Pericardium (tissue), 1 donor: ENCODE data around the genes EXOC3 and ZDHHC11.

DNA sequence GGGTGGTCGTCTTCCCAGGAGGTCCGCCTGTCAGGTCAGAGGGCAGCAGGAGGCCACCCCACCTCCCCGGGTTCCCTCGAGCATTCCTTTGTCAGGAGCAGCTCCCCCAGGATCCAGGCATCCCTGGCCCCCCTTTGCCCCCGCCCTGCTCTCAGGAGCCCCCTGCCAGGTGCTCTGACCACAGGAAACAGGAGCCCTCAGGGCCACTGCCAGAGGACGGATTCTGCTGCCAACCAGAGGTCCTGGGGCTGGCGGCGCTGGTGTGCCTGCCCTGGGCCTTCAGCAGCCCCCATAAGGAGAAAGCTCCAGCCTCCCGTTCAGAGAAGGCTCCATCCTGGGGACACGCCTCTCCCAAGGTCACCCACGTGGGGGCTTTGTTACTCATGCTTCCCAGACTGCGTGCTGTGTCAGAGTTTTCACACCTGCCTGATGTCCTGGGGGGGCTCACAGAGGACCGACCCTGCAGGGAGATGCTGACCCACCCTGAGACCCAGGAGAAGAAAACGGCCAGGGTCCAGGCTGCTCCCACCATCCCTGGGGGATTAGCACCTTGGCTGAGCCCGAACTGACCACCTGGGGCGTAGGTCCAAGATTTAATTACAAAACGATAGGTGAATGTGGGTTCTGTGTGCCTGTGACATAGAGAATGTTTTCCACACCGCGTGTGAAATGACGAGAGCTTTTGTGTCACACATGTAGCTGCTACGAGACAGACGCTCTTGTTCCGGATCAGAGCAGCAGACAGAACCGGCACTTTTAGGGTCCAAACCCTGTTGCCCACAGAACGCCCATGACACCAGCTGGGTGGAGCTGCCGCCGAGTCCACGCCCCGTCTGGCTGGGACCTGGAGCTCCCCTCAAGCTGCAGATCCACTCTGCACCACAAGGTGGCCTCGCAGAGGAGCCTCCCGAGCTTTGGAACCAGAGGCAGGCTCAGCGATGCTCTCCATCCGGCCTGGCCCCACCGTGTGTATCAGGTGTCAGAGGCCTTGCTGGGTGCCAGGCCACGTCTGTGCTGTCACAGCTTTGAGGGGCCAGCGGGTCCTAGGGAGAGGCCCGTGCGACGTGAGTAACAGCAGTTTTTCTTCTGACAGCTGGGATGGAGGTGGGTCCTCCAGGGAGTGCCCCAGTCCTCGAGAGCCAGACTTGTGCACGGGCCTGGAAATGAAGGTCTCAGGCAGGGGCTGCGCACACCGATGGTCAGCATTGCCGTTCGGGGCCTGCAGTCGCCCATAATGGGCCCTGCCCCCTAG lies 3.0 kb upstream of the LRRC14B start:
- RRBS: no CpG with 5 or more reads among the region's 46 CpGs

DNA sequence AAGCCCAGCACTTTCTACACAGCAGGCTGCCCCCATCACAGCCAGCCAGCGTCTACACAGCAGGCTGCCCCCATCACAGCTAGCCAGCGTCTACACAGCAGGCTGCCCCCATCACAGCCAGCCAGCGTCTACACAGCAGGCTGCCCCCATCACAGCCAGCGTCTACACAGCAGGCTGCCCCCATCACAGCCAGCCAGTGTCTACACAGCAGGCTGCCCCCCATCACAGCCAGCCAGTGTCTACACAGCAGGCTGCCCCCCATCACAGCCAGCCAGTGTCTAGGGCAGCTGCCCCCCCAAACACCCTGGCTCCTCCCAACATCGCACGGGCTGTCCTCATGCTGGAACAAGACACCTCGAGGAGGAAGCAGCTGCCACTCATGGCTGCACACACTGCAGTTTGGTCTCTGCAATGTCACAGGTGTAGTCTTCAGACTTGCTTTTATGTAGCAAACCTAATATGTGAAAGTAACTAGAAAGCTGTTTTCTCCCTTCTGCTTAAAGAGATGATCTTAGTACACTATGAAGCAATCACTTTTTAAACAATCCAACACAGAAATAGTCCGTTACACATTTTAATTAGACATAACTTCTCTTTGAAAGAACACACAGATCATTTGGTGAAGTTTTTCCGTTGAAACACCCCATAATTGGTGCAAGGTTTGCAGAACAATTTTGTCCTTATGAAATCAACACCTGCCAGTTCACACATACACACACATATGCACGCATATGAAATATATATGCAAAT lies 9.7 kb downstream of the LRRC14B start:
- RRBS: no CpG with 5 or more reads among the region's 10 CpGs

DNA sequence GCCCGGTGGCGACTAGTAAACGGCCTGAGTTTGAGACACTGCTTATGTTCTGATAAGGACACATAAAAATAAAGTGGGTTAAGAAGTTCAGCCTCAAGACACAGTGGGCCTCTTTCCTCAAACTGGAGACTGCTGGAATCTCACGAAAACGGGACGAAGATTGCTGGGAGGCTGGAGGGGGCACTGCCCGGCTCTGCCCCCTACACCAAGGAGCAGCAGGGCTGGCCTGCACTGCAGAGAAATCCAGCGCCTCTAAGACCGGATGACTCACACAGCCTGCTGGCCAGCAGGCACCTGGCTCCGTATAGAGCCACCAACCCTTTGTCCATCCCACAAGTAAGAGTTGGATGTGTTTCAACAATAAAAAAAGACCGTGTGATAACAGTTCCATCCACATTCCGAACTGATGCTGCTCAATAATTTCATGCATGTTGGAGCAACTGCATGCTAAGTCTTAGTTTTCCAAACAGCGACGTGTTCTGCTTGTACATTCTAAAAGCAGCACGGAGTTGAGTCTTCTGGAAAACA lies 11.6 kb downstream of the CCDC127 start:
- RRBS: 53% methylated on average over 4 of the region's 15 CpGs

- RRBS: no CpG with 5 or more reads among the region's 17 CpGs
These were observed 17.0 kb downstream of the SDHA start for GRCh38 chr5:235098-235578.

DNA sequence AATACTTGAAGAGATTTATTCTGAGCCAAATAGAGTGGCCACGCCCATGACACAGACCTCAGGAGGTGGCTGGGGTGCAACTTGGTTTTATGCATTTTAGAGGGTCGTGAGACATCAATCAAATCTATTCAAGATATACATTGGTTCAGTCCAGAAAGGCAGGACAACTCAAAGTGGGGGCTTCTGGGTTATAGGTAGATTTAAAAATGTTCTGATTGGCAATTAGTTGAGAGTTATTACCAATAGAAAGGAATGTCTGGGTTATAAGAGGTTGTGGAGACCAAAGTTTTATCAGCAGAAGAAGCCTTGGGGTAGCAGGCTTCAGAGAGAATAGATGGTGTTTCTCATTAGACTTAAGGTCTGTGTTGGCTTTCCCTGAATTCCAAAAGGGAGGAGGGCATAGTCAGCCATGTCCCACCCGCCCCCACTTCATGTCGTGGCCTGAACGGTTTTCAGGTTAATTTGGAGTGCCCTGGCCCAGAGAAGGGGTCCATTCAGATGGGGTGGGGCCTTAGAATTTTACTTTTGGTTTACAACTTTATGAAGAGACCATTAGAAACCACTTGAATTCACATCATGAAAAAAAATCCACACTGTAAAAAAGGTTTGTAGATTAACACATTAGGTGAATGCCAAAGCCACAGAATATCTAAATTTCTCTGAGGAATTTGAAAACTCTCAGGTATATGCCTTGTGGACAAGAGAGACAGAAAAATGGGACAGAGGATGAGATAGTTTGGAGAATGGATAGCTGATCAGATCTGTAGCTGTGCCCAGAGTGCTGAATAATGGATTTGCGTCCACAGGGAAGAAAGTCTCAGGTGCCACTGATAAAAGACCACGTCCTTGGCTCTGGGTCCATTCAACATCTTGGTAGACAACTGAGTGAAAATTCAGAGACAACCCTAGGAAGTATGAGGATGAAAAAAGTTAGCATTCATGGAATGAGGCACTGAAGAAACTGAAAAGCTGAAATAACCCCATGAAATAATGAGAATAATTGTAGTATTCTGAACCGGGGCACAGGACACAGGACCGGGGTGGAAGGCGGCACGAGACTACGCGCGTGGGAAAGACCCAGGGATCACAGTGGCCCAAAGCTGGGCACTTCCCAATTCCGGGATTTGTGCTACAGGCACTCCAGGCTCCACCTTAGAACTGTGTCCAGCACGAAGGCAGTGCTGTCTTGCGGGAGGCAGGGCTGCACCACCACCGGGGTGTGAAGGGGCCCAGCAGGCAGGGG lies 1.7 kb upstream of the PDCD6 start:
- RRBS: 78% methylated on average over 7 of the region's 18 CpGs

DNA sequence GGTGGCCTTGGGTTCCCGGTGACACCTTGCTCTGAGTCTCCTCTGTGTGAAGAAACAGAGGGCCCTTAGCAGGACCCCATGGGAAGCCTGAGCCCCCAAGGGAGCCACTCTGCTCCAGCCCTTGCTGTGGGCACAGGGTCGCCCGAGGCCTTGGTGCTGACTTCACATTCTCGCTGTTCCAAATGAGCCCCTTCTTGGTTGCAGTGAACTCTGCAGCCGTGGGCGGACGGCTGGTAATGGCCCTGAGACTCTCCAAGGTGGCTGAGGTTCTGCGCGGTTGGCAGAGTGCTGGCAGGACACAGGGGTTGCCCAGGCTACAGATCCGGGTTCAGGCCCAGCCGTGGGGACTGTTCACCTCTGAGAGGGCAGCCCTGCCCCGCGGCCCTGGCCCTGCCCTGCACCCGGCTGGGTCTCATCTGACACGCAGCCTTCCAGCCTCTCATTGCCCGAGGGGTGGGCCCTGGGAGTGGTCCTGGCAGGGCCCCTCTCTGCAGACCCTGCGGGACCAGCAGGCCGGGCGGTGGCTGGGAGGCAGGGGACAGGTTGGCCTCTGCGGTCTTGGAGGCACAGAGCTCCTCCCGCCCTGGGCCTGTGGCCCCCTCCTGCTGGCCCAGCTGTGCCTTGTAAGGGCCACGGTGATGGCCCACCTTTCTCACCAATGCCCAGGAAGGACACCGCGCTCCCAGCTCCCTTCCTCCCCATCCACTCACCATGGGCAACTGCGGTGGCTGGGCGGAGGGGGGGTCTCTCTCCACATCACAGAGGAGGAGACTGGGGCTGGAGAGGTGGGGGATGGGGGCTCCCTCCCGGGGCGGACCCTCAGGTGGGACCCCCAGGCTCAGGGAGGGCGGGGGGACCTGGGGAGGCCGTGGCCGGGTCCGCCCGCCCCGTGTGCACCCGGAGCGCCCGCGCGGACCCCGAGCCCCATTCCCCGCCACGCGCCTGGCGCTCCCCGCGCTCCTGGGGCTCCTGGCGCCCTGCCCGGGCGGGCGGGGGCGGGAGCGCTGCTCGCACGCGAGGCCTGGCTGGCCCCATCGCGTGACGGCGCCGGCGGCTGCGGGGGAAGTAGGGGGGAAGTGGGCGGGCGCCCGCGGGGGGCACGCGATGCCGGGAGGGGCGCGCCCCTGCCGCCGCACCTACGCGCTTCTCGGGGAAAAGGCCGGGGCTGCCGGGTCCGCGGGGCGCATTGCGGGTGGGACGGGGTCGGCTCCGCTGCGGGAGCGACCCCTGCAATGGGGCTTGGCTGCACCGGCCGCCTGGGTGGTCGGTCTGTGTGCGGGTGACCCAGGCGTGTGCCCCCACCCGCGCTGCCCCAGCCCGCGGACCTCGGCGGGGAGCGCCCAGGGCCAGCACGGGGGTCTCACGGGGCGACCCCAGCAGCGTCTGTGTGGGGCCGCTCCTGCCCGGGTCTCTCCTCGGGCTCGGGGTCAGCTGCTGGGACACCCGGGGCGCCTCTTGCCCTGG lies 51.9 kb downstream of the AHRR start:
- RRBS: 8% methylated on average over 63 of the region's 109 CpGs

DNA sequence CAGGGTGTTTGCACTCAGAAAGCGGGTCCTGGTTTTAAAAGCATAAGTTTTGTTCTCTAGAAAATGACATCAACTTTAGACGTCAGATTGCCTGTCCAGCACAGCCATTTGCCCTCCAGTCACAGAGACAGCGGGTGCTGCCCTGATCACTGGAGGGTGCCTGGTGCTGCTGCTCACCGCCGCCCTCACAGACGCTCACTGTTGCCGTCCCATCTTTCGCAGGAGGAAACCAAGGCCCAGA lies 43.7 kb upstream of the EXOC3 start:
- RRBS: no CpG with 5 or more reads among the region's 8 CpGs

DNA sequence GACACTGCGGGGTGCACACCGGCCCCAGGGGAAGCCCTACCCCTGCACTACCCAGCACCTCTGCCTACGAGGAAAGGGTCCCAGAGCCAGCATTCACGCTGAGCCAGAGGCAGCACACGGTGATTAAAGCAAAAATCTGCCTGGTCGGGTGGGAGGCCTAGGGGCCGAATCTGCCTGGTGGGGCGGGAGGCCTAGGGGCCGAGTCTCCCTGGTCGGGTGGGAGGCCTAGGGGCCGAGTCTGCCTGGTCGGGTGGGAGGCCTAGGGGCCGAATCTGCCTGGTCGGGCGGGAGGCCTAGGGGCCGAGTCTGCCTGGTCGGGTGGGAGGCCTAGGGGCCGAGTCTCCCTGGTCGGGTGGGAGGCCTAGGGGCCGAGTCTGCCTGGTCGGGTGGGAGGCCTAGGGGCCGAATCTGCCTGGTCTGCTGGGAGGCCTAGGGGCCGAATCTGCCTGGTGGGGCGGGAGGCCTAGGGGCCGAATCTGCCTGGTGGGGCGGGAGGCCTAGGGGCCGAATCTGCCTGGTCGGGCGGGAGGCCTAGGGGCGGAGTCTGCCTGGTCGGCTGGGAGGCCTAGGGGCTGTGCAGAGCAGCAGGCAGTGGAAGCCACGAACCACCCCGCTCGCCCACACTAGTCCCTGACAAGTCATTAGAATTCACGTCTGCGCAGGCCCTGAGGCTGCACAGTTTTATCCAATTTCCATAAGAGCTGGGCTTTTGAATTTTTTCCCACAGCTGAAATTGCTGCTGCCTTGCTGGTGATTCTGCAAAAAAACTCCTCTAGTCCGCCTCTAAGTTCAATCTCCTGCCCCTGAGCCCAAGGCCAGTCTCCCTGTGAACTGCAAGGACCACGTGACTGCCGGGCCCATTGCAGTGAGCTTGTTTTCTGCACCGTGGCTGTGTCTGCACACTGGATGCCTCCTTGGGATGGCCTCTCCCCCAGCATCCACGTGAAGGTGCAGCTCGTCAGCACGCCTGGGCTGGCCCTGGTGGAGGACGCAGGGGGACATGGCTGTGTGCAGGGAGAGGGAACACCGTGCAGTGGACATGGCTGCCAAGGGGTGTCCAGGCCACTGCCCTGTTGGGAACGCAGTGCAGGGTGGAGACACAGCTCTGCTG lies 27.5 kb upstream of the EXOC3 start:
- RRBS: no CpG with 5 or more reads among the region's 46 CpGs

DNA sequence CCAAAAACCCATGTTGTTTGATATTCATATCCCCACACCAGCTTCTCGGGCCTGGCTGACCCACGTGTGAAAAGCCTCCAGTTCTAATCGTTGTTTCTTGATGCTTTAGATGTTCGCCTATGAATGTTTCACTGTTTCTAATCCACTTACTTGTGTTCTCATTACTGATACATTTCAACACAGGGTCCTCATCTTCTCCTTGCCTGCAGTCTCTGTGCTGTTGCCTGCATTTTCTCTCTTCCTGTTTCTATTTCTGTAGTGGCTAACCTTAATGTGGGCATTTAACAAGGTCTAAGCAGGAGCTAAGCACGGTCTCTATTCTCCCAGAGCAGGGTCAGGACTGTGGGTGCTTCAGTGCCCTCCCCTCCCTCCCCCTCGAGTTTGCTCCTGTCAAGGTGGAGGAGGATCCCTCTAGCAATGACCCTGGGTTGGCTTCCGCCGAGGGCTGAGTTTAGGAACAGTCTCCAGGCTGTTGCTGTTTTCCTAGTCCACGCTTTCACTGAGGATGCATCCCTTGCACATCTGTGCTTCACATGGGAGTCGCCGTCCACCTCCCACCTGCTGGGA lies 2.5 kb upstream of the EXOC3 start:
- RRBS: no CpG with 5 or more reads among the region's 11 CpGs

GRCh38 chr5:443006-443724 lies at the start of gene EXOC3:
Gene EXOC3, plus strand, starts transcription at chr5:443176.
- RRBS: 1% methylated on average over 26 of the region's 75 CpGs

DNA sequence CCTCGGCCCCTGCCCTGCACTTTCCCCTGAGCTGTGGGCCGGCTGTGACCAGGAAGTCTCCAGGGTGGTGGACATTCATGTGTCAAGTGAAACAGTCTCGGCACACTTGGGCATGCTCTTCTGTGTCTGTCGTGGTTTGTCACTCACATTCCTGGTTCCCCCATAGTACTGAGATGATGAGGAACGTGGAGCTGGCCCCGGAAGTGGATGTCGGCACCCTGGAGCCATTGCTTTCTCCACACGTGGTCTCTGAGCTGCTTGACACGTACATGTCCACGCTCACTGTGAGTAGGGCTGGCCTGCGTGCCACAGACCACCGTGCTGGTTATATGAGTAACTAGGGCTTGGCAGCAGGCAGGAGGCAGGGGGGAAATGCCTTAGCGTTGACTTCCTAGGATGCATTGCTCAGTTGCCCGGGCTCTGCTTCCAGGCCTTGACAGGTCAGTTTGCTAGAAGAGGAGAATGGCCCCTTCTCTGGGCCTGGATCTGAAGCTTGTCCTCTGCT lies 13.8 kb downstream of the EXOC3 start:
- RRBS: no CpG with 5 or more reads among the region's 14 CpGs

DNA sequence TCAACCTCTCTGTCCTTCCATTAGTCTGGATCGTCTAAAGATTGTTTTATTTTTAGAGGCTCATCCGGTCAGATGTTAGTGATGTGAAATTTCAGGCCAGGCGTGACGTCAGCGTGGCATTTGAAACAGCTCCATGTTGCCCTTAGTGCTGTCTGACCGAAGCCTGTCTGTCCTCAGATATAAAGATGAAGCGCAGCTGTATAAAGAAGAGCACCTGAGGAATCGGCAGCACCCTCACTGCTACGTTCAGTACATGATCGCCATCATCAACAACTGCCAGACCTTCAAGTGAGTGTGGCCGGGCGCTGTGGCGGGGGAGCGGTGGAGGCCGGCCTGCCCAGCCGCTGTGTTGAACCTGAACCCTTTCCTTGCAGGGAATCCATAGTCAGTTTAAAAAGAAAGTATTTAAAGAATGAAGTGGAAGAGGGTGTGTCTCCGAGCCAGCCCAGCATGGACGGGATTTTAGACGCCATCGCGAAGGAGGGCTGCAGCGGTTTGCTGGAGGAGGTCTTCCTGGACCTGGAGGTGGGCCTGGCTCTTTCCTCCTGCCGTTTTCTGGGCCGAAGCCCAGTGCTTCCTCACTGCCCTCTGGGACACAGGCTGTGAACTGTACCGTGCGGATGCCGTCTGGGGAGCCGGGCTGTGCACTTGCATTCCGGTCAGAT lies 18.9 kb downstream of the EXOC3 start:
- RRBS: no CpG with 5 or more reads among the region's 29 CpGs

GRCh38 chr5:471150-472027 lies 28.4 kb downstream of the EXOC3 start:
- RRBS: 87% methylated on average over 6 of the region's 28 CpGs

DNA sequence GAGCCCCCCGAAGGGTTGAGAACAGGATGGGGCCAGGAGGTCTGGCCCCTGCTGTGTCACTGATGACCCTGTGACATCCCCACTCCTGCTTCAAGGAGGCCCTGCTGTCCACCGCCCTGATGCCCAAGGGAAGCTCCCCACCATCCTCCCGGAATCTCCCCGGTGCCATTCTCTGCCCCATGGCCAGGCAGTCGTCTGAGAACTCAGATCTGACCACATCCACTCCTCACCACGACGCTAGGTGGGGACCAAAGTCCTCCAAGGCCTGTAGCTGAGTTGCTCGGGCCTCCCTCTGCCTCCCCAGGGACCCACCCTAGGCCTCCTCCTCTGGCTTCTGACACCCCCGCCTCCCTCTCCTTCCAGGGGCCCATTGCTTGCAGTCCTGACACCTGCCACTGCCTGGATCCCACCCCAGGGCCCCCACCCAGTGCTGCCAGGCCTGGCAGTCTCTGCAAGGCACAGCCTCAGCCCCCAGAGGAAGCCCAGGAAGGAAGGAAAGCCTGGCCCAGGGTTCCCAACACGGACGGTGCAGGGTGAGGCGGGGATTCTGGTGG lies 3.8 kb downstream of the SLC9A3 start:
- RRBS: no CpG with 5 or more reads among the region's 12 CpGs

GRCh38 chr5:543968-544604 lies 19.8 kb upstream of the SLC9A3 start:
- RRBS: 71% methylated on average over 3 of the region's 22 CpGs

DNA sequence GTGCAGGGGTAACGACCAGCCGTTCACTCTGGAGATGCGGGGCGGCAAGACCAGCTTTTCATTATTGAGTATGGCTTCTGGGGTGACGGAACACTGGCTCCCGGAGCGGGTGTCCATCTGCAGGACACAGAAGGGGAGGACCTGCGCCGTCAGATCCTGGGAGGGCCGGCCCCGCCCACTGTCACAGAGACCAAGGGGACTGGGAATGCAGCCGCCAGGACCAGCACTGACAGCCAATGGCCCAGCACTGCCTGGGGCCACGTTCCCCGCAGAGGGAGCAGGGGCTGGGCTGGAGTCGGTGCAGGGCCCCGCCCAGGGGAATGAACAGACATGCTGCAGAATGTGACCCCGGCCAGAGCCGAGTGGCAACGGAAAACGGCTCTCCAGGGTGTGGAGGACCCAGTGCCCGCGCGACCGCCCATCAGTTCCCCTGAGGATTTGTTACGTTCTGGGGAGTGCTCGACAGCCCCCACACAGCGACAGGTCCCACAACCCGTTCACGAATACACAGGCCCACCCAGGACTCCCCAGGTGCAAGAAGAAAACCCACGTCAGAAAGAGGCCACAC lies at the start of gene ZDHHC11:
Gene ZDHHC11, minus strand, starts transcription at position 501 of the 568 bp plus-strand sequence.
- RRBS: 23% methylated on average over 3 of the region's 30 CpGs

DNA sequence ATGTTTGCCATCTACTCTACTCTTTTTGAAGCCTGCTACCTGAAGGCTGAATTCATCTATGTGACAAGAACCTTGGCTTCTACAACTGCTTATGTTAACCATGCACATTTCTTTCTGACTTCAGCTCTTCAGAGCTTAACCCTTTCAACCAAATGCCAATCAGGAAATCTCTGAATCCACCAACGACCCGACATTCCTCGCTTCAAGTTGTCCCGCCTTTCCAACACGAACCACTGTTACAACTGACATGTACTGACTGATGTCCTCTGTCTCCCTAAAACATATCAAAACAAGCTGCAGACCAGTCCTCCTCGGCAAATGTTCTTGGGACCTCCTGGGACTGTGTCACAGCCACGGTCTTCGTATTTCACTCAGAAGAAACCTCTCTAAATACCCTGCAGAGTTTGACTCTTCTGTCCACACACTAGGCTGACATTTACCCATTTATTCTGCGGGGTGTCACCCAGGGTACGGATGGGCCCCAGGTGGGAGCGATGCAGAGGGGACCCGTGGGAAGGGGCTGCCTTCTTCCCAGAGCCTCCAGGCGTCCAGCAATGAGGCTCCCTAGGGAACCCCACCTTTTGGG lies 18.9 kb upstream of the ZDHHC11 start:
- RRBS: no CpG with 5 or more reads among the region's 13 CpGs

DNA sequence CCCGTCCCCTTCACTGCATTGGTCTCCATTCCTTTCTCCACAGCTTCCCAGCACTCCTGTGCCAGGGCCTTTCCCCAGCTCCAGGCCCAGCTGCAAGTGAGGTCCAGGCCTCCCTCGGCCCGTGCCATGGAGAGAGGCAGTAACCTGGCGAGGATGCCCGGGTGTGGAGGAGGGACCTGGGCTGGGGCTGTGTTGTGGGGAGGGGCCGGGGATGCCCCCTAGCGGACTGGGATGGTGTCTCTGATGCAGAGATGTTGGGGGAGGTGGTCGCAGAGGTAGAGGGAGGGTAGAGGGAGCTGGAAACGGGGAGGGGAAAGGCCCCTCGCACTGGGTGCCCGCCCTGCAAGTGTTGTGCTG lies 26.2 kb upstream of the NKD2 start:
- RRBS: 32% methylated on average over 2 of the region's 11 CpGs

GRCh38 chr5:1008903-1009287 lies 293 bp downstream of the NKD2 start:
- RRBS: 2% methylated on average over 34 of the region's 55 CpGs

- RRBS: no CpG with 5 or more reads among the region's 15 CpGs
These were observed 36.7 kb downstream of the NKD2 start for GRCh38 chr5:1045030-1045899.